ENCODE measurements around a stretch of chr12.

DNA sequence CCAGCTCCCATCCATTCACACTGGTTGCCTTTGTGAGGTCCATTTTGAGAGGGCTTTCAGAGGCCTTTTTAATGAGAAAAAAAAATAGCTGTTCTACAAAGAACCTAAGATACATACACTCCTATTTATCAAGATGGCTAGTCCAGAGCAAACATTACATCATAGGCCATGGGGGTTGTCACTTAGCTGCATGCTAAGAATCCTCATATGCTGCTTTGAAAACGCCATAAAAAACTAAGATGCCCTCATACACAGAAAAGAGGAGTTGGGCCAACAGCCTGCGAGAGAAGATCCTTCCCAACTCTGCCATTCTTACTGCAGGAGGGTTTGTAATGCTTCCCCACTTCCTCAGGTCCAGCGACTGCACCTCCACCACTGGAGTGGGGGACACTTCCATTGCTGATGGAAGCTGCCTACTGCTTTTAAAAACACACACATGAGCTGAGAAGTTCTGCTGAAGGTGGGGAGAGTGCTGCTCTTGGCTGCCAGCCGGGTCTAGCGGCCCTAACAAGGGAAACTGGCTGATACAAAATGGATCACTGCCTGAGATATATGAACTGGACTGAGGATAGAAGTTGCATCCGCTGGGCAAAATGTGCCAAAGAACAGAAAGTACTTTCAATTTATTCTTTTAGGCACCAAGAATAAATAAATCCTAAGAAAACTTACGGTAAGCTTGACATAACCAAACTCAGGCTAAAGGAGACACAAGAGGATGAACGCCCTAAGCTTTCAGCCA lies 22.1 kb upstream of the CDK2AP1 start:
- RRBS = no CpG with 5 or more reads among the region's 8 CpGs

- RRBS = no CpG with 5 or more reads among the region's 9 CpGs
Observed at GRCh38 chr12:123596136-123597238, 5.4 kb upstream of the DDX55 start.

GRCh38 chr12:123620942-123622021 lies 12.2 kb downstream of the EIF2B1 start:
- RRBS = no CpG with 5 or more reads among the region's 18 CpGs

GRCh38 chr12:123934868-123935420 lies 37.7 kb downstream of the CCDC92 start:
- RRBS = no CpG with 5 or more reads among the region's 14 CpGs

- RRBS = no CpG with 5 or more reads among the region's 56 CpGs
Observed at GRCh38 chr12:123937026-123938054, 35.3 kb downstream of the CCDC92 start.

- RRBS = no CpG with 5 or more reads among the region's 4 CpGs
Observed at GRCh38 chr12:124026778-124027099, 53.7 kb downstream of the ZNF664 start.

GRCh38 chr12:124327261-124327847 lies 32.5 kb downstream of the RFLNA start:
- RRBS = no CpG with 5 or more reads among the region's 22 CpGs

GRCh38 chr12:124334740-124335495 lies 40.0 kb downstream of the RFLNA start:
- RRBS = no CpG with 5 or more reads among the region's 25 CpGs

- RRBS = no CpG with 5 or more reads among the region's 20 CpGs
Observed at GRCh38 chr12:124353690-124354336, 58.9 kb downstream of the RFLNA start.

DNA sequence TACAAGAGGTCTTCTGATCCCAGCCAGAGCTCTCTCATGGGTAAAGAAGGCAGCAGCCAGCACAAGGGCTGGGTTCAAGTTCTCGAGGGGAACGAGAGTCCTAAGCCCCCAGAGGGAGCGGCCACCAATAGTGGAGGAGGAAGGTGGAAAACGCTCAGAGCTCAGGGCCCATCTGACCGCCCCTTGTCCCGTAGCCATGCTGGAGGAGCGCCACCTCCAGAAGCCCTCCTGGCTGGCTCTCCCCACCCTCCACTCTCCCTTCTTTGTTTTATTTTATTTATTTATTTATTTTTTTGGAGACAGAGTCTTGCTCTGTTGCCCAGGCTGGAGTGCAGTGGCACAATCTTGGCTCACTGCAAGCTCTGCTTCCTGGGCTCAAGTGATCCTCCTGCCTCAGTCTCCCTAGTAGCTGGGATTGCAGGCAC lies 72.5 kb downstream of the RFLNA start:
- RRBS = no CpG with 5 or more reads among the region's 7 CpGs

GRCh38 chr12:124381620-124382702 lies 87.1 kb downstream of the RFLNA start:
- RRBS = no CpG with 5 or more reads among the region's 36 CpGs

DNA sequence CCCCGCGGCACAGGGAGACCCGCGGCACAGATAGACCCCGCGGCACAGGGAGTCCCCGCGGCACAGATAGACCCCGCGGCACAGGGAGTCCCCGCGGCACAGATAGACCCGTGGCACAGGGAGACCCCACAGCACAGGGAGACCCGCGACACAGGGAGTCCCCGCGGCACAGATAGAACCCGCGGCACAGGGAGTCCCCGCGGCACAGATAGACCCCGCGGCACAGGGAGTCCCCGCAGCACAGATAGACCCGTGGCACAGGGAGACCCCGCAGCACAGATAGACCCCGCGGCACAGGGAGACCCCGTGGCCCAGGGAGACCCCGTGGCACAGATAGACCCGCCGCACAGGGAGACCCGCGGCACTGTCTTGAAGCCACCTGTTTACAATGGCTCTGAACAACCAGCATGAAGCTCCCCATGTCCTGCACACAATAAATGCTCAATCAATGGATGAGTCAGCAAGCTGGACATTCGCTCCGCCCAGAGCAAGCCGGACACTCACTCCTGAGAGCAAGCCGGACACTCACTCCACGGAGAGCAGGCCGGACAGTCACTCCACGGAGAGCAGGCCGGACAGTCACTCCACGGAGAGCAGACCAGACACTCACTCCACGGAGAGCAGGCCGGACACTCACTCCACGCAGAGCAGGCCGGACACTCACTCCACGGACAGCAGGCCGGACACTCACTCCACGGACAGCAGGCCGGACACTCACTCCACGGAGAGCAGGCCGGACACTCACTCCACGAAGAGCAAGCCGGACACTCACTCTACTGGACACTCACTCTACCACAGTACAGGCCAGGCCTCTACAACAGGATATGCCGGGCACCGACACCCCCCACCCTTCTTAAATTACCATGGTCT lies 121.9 kb downstream of the RFLNA start:
- RRBS = 96% methylated on average over 6 of the region's 57 CpGs

DNA sequence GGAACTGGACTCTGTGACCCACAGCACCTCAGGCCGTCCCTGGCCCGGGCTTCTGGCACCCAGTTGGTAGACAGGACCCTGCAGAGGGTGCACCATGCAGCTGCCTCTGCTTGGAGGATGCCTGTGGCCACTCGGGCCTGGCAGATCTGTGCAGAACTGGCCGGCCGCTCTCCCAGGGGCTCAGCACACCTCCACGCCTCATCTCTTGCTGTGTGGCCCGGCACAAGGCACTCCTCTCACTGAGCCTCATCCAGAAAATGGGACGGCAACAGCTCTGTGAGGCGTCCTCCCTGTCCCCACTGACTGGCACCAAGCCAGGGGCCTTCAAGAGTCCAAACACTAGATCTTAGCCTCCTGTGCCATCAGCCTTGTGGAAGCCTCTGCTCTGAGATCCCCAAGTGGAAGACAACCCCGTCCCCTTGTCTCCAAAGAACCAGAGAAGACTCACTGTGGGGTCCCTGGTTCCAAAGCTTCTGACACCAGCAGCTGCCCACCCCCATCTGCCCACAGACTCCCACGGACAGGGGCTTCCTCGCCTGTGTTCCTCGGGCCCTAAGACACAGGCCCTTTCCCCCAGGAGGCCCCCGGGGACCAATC lies 113.3 kb downstream of the NCOR2 start:
- RRBS = 100% methylated on average over 1 of the region's 14 CpGs

DNA sequence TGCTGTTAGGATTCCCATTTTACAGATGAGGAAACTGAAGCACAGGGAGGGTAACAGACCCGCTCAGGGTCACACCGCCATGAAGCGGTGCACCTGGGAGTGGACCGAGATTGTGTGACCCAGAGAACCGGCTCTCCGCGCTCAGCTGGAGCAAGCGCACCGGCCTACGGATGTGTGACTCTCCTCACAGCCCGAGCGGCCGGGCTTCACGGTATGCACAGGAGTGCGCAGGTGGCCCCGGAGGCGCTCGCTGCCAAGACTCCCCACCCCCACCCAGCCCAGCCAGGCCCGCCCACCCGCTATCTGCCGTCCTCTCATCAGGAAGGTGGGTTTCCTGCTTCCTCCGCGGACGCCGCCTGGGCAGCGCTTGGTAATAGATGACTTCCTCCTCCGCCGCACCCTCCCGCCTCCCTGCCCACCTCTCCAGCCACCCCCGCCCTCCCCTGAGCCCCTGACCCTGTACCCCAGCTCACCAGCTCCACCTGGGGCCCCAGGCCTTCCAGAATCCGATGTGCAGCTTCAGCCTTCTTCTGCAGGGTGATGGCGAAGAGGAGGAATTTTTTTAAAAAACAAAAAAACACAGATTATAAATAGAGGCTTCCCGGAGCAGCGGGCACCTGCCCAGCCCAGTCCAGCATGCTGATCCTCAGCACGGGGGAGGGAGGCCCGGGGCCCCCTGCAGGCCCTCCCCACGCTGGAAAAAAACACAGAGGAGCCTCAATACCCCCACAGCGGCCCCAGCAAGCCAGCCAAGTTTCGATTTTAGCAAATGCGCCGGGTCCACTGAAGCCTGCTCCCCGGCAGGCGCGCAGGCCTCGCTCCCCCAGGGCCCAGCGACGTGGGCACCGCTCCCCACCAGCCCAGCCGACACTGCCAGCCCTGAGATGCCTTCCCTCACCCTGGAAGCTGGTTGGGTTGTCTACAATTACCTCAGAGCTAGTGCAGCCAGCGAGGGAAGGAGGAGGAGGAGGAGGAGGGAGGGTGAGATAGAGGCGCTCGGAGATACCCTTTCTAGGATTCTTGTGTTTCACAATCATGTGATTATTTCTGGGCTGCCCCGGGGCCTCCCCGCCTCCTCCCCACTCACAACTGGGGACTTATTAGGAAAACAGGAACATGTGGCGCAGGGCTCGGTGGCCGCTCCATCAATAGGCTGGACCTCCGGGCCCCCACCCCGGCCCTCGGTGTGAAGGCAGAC lies 110.4 kb downstream of the NCOR2 start:
- RRBS = 59% methylated on average over 21 of the region's 60 CpGs

DNA sequence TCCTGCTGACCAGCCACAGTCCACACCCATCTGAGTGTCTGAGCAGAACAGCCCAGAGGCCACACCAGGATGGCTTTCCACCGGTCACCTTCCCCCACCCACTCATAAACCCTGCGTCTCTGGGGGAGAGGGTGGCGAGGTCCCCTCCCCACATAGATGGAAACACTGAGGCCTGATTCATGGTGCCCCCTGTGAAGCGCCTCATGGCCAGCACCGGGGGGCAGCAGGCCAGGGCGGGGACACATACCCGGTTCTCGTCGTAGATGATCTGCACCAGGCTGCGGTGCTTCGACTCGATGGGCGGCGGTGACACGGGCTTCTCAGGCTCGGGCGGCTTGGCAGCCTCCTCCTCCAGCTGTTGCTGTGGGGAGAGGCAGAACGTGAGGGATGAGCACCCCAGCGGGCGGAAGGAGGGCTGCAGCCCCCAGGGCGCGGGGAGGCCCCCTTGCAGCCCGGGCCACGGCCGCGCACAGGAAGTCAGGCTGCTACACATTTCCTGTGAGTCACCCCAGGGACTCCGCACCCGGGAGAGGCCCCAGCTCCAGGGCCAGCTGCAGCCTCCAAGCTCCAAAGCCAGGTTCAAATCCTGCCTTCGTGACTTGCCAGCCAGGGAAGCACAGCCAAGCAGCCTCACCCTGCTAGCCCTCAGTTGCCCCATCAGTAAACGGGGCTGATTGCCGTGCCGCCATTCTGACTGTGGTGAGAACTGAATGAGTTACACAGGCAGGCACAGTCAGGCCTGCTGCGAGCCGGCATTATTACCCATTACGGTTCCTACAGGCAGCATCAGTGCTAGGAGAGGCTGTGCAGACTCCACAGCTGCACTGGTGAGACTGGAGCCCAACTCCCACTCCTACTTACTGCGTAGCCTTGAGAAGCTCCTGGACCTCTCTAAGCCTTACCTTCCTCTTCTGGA lies 101.2 kb downstream of the NCOR2 start:
- RRBS = 3% methylated on average over 6 of the region's 36 CpGs

GRCh38 chr12:124517706-124517940 lies 49.8 kb downstream of the NCOR2 start:
- RRBS = no CpG with 5 or more reads among the region's 17 CpGs

DNA sequence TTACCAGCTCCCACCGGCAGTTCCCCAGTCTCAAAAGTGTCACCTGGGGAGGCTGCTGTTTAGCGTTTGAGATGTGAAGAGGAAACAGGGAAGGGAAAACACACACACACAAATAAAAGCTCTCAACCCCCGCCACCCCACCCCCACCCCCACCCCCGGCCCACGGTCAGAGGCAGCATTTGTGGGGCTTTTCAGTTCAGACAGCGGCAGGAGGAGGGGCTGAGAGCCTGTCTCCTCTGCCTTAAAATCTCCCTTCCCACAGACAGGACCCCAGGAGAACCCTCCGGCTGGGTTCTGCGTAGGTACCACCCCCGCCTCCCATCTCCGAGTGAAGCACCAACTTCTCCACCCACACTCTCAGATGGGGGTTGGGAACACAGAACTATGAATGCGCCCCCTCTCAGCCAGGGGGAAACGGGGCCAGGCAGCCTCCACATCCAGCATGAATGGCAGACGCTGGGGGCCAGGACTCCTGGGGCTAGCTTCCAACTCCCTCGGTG lies 3.0 kb downstream of the NCOR2 start:
- RRBS = no CpG with 5 or more reads among the region's 14 CpGs

DNA sequence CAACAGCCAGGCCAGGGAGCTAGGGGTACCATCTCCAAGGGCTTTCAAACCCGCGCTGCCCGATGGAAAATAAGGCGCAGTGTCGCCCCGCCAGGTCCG lies 715 bp downstream of the NCOR2 start:
- RRBS = no CpG with 5 or more reads among the region's 7 CpGs

DNA sequence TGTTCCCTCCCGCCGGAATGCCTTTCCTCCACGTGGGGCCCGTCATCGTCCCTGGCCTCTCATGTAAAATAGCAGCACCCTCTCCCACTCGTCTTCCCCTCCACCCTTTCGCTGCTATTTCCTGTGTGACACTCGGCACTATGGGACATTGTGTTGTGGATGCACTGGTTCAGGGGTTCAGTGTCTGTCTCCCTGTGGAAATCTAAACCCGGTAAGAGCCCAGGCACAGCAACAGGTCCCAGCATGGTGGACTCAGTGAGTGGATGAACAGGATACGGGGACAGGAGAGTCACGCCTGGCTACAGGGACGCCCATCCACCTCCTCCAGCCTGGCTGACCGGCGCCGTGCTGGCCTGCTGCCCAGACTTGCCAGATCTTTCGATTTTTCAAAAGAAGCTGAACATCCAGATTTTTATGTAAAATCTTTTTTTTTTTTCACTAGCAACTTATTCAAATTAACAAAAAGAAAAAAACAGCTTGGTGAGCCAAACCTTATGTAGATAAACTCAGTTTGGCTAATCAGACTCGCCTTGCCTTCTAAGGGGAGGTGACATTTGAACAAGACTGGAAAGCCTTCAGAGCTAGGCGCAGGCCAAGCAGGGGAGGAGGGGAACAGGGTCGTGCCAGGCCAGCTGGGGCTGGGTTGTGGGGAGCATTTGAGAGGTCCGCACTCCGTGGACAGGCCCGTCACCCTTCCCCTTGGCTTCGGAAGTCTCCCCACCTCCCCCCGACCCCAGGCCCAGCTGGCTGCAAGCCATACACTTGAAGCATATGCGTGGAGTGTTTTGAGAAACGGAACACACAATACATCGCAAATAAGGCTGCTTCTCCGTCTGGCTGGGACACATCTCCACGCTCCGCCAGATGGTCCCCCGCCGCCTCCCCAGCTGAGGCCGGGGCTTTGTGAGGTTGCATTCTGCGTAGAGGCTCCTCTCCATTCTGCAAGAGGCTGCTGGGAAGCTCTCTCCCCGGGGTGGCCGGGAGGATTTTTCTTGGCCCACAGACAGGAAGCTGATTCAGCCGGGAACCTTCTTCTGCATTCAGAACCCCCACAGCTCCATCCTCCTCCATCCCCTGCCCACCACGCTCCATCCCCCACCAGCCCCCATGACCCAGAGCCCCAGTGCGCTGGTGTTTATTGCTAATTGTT lies 87.9 kb upstream of the NCOR2 start:
- RRBS = 34% methylated on average over 6 of the region's 39 CpGs

DNA sequence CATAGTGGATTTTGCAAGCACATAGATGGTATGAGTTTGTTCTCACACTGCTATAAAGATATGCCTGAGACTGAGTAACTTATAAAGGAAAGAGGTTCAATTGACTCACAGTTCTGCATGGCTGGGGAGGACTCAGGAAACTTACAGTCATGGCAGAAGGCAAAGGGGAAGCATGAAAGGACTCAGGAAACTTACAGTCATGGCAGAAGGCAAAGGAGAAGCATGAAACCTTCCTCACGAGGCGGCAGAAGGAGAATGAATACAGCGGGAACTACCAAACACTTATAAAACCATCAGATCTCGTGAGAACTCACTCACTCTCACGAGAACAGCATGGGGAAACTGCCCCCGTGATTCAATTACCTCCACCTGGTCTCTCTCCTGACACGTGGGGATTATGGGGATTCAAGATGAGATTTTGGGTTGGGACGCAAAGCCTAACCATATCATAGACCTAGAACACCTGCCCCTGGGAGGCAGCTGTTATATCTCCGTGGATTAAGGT lies 101.9 kb upstream of the NCOR2 start:
- RRBS = no CpG with 5 or more reads among the region's 9 CpGs